Bronchus fibroblast of lung (primary cell): Measurements from ENCODE around the genes CCNYL1 and CPS1.

DNA sequence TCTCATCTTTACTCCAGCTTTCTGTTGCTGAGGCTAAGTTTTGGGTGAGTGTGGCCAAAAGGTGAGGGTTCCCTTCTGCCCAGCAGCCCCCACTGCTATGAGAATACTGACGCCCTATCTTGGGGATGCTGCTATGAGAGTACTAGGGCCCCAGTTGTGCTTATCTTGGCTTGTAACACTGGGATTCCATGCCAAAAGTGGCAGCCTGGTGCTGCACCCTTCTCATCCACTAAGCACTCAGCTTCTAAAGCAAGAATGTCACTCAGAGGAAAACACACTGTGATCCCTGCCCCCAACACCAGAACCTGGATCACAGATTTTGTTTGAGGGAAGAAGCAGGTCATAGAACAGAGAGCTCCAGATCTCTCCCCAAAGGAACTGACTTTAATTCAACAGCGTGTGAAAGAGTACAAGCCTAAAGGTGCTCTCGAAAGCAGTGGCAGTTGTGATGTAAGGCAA is 130.8 kb upstream of the KLF7 start:
- RAMPAGE, long total RNA = no peak

GRCh38 chr2:207625632-207626374 is 609 bp upstream of the METTL21A start:
- RAMPAGE, long total RNA = no peak

- RAMPAGE, long total RNA = no peak
Observed at GRCh38 chr2:207632707-207633170, 7.5 kb upstream of the METTL21A start.

DNA sequence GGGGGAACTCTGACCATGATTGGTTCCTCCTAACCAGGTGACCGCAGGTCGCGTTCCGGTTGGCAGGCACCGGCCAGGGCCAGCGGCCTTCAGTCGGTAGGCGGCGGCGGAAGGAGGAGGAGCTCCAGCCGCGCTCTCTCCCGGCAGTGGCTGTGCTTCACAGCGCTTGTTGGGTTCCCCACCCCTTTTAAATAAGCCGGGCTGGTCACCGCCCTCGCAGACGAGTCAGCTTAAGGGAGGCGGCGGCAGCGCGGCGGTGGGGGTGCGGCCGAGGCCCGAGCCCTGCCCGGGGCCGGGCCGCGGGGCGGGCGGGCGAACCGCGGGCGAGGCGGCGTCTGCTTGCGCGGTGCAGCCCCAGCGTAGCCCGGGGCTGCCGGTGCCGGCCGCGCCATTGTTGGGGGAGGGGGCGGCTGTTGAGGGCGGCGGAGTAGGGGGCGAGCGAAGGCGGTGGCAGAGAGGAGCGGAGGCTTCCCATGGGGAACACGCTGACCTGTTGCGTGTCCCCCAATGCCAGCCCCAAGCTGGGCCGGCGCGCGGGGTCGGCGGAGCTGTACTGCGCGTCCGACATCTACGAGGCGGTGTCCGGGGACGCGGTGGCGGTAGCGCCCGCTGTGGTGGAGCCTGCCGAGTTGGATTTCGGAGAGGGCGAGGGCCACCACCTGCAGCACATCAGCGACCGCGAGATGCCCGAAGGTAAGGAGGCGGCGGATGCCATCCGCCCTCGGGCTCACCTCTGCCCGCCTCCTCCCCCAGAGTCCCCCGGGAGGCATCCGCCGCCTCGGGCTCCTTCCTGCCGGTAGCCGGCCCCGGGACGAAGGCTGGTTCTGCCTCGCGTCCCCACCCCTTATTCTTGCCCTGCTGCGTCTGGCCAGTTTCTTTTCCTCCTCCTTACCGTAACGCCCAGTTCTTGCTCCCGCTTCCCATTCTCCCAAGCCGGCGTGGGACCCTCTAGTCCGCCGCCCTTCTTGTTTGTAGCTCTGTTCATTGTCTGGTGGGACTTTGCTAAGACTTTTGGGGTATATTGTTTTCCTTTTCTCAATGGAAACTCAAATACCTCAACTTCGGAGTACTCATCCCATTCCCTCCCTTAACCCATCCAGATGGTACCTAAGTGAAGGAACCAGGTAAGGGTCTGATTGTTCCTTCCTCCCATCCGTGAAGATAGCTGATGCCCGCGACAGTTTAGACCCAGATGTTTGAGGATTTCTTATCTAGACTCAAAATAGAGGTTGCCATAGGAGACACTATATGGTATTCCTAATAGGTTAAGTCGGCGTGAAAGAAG is at the start of gene CCNYL1:
CCNYL1 (plus strand) TSS at position 217 of the 1,285 bp plus-strand sequence.
- RAMPAGE, long total RNA = no peak

- RAMPAGE, long total RNA = no peak
Observed at GRCh38 chr2:207770787-207771434, 1.2 kb upstream of the FZD5 start.

DNA sequence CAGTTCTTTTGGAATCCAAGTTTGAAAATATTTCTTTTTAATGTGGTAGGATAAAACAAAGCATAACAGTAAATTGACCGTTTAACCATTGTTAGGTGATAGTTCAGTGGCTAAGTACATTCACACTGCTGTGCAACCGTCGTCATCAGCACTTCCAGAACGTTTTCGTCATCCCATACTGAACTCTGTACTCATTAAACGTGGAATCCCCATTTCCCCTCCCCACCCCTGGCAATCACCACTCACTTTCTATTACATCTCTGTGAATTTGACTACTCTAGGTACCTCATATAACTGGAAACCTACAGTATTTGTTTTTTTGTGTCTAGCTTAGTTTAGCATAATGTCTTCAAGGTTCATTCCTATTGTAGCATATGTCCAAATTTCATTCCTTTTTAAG is 33.0 kb upstream of the FZD5 start:
- RAMPAGE, long total RNA = no peak

DNA sequence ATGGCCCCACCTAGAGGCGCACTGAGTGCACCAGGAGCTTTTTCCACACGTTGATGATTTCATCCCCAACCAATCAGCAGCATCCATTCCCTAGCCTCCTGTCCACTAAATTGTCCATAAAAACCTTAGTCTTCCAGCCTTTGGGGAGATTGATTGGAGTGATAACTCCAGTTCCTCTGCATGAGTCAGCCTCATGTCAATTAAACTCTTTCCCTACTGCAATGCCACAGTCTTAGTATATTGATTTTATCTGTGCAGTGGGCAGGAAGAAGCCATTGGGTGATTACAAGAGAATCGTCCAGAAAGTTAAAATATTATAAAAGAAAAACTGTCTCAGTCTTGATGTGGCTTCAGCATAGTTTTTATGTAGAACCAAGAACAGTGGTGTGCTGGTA is 9.0 kb upstream of the PLEKHM3 start:
- RAMPAGE, long total RNA = no peak

- RAMPAGE, long total RNA = no peak
Observed at GRCh38 chr2:208256939-208257657, 2.2 kb upstream of the IDH1 start.

GRCh38 chr2:208267546-208268045 is 1.5 kb downstream of the PIKFYVE start:
- RAMPAGE, long total RNA = no peak

DNA sequence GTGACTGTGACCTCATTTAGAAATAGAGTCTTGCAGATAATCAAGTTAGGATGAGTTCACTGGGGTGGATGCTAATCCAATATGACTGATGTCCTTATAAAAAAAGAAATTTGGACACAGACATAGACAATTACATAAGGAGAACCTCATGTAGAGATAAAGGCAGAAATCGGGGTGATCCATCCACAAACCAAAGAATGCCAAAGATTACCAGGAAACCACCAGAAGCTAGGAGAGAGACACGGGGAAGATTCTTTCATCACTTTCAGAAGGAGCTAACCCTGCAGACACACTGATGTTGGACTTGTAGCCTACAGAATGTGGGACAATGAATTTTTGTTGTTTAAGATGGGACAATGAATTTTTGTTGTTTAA is 295.7 kb downstream of the PTH2R start:
- RAMPAGE, long total RNA = no peak

DNA sequence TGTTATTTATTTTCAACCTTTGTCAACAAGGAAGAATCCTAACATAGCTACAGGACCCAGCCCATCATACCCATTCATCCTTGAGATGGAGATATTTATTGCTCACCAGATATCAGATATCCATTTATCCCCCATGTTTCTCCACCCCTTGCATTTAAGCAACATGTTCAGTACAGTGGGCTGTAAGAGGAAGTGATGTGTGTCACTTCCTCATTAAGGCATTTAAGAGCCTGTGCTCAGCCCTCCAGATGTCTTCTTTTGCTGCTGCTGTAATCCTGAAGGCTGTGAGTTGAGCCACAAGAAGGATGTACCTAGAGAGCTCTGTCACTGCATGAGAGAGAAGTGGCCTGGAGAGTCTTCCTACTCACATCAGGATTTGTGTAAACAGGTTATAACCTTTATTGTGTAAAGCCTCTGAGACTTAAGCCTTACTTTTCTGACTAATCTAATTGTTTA is 151.9 kb upstream of the UNC80 start:
- RAMPAGE, long total RNA = no peak

- RAMPAGE, long total RNA = no peak
Observed at GRCh38 chr2:210181293-210182232, 10.4 kb upstream of the KANSL1L start.

GRCh38 chr2:210548589-210549476 is 7.6 kb upstream of the CPS1 start:
- RAMPAGE, long total RNA = no peak

GRCh38 chr2:210556294-210557031 is at the start of gene CPS1:
Gene CPS1, plus strand, starts transcription at chr2:210556599.
- RAMPAGE, long total RNA = no peak

- RAMPAGE, long total RNA = no peak
Observed at GRCh38 chr2:210620397-210621265, 64.2 kb downstream of the CPS1 start.

DNA sequence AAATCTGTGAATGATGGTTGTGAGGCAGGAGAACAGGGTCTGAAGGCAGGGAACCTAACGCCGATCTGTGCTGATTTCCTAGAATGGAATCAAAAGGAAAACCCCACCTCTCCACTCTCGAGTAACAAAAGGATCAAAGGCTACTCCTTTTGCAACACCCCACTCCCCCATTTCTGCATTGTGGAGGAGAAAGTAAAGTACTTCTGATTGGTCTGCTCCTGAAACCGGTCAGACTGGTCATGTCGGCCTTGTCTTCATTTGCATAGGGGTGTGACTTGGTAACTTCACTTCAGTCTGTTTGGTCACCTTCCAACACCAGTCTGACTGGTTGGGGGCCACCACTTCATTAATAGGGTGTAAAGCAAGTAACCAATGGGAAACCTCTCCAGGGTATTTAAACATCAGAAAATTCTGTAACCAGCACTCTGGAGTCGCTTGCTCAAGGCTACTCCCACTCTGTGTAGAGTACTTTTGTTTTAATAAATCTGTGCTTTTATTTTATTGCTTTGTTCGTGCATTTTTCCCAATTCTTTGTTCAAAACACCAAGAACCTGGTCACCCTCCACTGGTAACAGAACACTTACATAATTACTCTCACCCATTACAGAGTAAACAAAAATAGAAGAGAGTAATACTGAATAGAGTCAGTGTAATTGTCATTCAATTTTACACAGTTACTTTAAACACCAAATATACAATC is 771.8 kb downstream of the ERBB4 start:
- RAMPAGE, long total RNA = no peak

- RAMPAGE, long total RNA = no peak
Observed at GRCh38 chr2:212475391-212476164, 63.0 kb downstream of the ERBB4 start.

GRCh38 chr2:212903194-212903780 is 248.1 kb downstream of the IKZF2 start:
- RAMPAGE, long total RNA = no peak

- RAMPAGE, long total RNA = no peak
Observed at GRCh38 chr2:213098448-213099074, 52.9 kb downstream of the IKZF2 start.

DNA sequence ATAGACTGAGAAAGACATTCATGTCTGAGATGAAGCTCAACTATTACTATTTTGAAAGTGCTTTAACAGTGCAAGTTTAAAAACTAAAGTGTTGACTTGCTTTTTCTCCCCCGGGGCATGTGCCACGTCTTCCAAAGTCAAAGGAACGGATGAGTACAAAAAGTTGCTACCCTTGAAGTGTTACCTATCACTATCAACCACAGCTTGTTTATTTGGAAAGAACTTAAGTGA is 906 bp upstream of the IKZF2 start:
- RAMPAGE, long total RNA = no peak